Measurements from ENCODE around the gene ZBTB21.

- PRO-cap: no peak
- RAMPAGE, long total RNA, 3 experiments: no peak in any of the 3 experiments
Measured at GRCh38 chr21:41275105-41275843, 41.3 kb upstream of the FAM3B start.

DNA sequence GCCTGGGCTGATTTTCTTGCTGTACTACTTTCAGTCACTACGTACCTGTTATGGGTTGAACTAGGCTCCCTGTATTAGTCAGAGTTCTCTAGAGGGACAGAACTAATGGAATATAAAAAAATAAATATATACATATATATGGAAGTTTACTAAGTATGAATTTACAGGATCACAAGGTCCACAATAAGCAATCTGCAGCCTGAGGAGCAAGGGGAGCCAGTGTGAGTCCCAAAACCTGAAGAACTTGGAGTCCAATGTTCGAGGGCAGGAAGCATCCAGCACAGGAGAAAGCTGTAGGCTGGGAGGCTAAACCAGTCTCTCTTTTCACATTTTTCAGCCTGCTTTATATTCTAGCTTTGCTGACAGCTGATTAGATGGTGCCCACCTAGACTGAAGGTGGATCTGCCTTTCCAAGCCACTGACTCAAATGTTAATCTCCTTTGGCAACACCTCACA lies 2.7 kb downstream of the MX2 start:
- PRO-cap: no peak
- RAMPAGE, long total RNA, 3 experiments: no peak in any of the 3 experiments

DNA sequence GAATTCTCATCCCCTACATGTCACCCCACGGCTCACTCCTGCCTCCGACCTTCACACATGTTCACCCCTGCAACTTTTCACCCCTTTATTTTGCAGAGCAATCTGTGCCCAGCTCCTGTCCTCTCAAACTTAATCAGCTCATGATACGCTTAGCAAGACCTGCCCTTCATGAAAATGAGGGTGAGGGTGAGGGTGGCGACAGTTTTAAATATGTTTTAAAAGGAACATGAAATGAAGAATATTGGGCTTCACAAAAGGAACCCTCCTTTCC lies 6.6 kb downstream of the MX2 start:
- PRO-cap: no peak
- RAMPAGE, long total RNA, 3 experiments: no peak in any of the 3 experiments

DNA sequence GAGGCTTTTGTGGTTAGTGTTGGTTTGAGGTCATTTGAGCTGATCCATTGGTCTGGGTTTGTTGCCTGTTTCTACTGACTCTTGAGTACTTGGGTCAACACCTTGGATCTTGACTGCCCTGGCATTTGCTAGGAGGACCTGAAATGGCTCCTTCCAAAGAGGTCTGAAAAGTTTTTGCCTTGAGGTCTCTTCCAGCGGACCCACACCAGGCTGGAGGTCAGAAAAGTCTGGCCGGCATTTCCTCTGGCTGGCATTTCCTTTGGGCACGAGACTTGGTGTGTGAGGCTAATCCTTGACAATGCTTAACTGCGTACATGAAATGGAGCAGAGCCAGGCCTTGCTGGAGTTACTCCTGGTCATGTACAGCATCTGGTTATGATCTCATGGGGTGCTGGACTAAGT lies 9.4 kb downstream of the MX2 start:
- PRO-cap: no peak
- RAMPAGE, long total RNA, 3 experiments: no peak in any of the 3 experiments

GRCh38 chr21:41432528-41433209 lies 6.6 kb downstream of the MX1 start:
- PRO-cap: no peak
- RAMPAGE, long total RNA, 3 experiments: no peak in any of the 3 experiments

DNA sequence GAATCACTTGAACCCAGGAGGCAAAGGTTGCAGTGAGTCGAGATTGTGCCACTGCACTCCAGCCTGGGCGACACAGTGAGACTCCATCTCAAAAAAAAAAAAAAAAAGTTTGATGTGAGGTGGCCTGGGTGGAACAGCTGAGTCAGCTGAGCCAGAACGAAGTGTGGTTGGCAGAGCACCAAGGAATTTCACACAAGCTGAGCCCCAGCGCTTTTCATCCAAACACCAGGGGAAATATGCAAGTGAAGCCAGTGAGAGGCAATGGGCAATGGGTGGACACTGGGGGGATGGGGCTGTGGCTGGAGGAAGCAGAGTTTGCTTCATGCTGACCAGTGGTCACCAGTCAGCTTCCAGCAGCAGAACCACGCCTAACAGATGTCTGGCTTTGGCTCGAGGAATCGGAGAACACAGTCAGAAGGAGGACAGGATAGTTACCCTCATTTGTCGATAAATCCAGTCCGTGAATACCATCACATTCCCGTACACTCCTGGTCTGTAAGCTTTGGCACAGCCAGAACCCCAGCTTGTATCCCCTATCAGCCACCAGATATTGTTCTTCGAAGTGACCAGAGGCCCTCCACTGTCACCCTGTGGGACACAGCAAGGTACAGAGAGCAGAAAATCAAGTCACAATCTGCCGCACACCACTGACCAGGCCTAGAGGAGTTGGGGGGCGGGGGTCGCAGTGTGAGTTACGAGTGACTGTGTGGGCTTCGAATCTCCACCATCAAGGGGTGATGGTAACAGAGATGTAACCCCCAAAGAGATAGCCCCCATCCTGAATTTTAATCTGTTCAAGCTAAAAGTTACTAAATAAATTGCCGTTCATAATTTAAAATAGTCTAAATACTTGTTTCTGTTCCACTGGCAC lies 40.4 kb downstream of the TMPRSS2 start:
- PRO-cap: no peak
- RAMPAGE, long total RNA, 3 experiments: no peak in any of the 3 experiments

- PRO-cap: no peak
- RAMPAGE, long total RNA, 3 experiments: no peak in any of the 3 experiments
Measured at GRCh38 chr21:41506147-41506957, 1.6 kb downstream of the TMPRSS2 start.

GRCh38 chr21:41592984-41593571 lies 85.1 kb upstream of the TMPRSS2 start:
- PRO-cap: no peak
- RAMPAGE, long total RNA, 3 experiments: no peak in any of the 3 experiments

DNA sequence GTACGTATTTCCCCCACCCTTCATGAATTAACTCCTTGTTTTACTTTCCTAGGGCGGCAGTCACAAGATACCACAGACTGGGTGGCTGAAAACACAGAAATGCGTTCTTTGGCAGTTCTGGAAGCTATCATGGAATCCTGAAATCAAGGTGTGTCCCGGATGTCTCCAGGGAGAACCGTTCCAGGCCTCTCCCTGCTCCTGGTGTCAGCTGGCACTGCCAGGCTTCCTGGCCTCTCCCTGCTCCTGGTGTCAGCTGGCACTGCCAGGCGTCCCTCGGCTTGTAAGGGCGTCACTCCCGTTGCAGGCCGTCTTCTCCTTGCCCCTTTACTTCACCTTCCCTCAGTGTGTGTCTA lies 55.2 kb downstream of the RIPK4 start:
- PRO-cap: no peak
- RAMPAGE, long total RNA, 3 experiments: no peak in any of the 3 experiments

GRCh38 chr21:41768445-41769621 lies 2.0 kb upstream of the RIPK4 start:
- PRO-cap: no peak
- RAMPAGE, long total RNA, 3 experiments: no peak in any of the 3 experiments

DNA sequence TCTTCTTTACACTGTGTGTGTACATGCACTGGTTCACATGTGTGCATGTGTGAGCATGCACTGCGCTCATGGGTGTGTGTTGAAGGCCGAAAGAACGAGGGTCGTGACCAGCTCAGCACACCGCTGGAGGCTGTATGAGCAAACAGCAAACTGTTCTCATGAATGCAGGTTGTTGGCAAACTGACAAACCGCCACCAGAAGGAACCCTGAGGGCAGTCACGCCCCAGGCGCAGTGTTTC lies 16.5 kb upstream of the RIPK4 start:
- PRO-cap: no peak
- RAMPAGE, long total RNA, 3 experiments: no peak in any of the 3 experiments

GRCh38 chr21:41833513-41834100 lies 45.5 kb downstream of the PRDM15 start:
- PRO-cap: no peak
- RAMPAGE, long total RNA, 3 experiments: no peak in any of the 3 experiments

DNA sequence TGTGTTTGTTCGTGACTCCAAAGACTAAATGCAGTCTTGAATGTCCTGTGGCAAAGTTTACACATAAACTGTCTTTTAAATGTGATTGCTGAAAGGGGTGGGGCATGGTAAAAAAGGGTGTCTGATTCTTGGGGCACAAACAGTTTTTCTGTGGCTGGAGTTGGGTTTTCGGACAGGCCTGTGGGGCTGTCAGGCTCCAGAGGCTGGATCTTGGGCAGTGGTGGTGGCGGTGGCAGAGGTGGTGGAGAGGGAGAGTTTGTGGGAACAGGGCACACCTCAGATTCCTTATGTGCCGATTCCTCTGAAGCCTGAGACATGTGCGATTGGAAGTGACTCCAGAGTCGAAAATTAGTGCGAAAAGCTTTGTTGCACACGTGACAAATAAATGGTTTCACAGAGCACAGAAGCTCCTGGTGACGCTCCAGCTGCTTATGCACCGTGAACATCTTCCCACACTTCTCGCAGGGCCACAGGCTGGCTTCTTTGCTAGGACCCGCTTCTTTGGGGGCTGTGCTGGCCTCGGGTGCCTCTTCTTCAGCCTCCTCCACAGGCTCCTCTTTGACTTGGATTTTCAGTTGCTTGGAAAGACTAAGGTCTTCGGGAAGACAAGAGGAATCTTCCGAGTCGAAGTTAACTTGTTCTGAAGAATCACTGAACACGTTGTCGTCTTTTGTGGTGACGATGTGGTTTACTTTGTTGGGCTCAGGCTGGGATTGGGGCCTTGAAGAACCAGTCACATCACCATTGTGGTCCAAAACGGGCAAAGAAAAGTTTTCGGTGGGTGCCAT lies 19.1 kb downstream of the ZBTB21 start:
- PRO-cap: no peak
- RAMPAGE, long total RNA, 3 experiments: no peak in any of the 3 experiments

DNA sequence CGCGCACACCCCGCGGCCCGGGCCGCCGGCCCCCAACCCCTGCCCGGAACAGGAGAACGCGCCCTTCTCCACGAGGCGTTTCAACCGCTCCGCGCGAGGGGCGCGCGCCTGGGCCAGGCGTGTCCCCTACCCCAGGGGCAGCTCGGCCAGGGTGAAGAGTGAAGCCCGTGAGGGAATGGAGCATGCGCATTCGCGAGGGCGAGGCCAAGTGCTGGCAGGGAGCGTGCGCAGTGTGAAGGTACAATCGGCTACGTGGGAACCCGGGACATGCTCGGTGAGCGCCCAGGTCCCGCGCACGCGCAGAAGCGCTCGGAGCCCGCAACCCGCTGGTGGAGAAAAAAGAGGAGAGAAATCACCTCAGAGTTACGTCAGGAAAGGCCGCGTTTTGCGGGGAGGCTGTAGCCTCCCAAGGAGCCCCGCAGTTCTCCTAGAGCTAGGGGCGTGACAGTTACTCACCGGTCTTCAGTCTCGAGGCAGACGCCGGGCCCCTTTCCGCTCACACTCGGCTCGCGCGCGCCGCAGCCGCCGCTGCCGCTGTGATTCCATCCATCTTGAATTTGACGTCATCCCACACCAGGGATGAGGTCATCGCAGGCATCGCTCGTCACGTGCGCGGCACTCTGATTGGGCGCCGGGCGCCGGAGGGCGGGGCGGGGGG lies at the start of gene ZBTB21:
TSS of gene ZBTB21 (minus strand) at position 565 of the 658 bp plus-strand sequence.
- PRO-cap: bidirectional peak, plus-strand start at position 302 of the sequence, minus-strand start at position 177 of the sequence; bidirectional peak, plus-strand start outside the sequence, minus-strand start at position 559 of the sequence
- RAMPAGE, long total RNA, 3 experiments: start-site peak on the minus strand in 2 of 3 experiments, centred at positions 551 to 559 of the sequence, 68 to 100 reads per replicate

DNA sequence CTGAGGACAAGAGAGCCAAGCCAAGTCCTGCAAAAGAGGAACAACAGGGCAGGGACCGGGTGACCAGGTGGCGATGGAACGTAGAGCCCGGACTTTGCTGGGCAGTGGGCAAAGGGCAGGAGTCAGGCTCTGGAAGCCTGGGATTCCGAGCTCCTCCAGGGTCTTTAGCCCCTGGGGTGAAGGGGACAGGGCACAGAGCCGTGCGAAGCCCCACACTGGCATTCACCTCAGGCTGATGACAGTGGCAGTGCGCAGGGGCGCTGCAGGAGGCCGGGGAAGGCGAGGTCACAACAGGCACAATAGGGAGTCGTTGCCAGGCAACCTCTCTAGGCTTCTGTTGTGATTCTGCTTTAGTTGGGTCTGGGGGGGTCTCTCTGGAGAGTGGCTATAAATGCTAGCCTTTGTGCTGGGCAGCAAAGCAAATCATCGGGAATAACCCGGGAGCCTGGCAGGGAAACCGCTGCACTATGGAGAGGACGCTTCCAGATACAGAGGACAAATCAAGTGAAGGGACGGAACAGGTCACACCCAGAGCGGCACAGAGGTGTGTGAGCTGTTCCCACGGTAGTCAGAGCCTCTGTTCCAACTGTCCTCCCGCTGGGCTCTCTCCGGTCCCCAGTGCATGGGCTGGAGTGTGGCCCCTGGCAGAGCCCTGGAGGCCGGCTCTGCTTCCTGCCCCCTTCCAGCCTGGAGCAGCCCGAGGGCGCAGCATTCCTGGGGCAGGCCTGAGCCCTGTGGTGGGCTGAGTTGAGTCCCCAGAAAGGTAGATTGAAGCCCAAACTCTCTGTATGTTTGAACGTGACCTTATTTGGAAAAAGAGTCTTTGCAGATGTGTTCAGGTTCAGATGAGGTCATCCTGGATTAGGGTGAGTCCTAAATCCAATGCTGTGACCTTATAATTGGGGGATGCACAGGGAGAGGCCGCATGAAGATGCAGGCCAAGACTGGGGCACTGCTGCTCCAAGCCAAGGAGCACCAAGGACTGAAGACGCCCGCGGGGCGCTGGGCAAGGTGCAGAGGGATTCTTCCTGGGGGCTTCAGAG lies 11.8 kb upstream of the ZBTB21 start:
- PRO-cap: no peak
- RAMPAGE, long total RNA, 3 experiments: no peak in any of the 3 experiments

DNA sequence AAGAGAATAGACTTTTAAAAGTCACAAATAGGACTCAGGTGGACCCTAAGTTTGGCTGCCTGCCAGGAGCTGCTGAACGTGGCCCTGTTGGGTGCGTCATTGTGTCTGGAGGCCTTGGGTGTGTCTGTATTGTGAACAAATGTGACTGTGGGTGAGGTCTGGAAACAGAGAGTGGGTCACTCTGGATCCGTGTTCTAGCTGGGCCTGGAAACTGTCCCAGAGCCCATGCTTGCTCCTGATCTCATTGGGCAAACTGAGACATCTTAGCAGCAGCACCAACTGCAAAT lies 47.6 kb upstream of the ABCG1 start:
- PRO-cap: no peak
- RAMPAGE, long total RNA, 3 experiments: no peak in any of the 3 experiments

DNA sequence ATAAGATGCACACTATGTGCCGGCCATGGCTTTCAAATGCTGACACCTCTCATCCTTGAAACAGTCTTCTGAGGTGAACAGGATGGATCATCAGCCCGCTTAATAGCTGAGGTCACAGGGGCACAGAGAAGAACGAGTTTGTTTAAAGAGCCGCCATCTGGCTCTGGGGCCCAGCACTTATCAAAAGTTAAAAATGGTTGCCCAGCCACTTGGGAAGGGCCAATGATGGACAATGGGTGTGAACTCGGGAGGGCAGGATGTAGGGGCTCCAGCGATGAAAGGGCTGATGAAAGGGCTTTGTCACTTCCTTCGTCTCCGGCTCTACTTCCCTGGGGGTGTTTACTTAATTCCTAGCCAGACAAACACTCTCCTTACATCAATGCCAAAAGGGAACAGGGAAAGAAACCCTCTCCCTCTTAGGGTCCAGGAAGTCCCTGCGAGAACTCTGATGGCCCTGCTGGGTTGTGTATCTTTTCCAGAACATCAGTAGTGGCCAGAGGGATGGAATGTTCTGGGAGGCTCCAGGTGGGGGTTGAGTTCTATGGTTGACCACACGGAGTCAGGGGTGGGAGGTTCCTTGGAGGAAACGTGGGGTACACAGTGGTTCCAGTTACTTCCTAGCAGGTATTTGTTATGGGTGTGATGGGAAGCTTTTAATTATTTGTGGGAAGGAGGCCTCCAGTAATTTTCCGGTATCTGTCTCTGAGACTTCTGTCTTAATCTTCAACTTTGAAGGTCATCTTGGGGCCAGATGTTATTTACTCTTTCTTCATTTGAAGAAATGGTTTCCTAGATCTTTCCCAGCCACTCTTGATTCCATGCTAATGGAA lies 9.0 kb upstream of the ABCG1 start:
- PRO-cap: no peak
- RAMPAGE, long total RNA, 3 experiments: no peak in any of the 3 experiments

DNA sequence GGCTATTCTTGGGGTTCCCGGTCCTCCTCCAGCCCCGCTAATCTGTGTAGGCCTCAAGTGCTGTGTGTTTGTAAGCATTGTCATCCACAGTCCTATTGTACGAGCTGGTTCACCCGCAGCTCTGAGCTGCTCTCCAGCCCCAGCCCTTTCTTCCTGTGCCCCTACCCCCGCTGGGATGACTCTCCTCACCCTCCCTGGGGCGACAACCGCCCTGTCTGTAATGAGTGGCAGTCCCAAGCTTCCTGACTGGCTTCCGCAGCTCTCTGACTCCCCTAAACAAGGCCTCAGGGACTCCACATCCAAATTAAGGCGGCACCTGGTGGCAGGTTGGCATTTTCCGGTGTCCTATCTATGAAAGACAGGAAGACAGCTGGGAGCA lies 45.8 kb downstream of the TFF3 start:
- PRO-cap: no peak
- RAMPAGE, long total RNA, 3 experiments: no peak in any of the 3 experiments

- PRO-cap: no peak
- RAMPAGE, long total RNA, 3 experiments: no peak in any of the 3 experiments
Measured at GRCh38 chr21:42295929-42296823, 19.0 kb downstream of the TFF3 start.

DNA sequence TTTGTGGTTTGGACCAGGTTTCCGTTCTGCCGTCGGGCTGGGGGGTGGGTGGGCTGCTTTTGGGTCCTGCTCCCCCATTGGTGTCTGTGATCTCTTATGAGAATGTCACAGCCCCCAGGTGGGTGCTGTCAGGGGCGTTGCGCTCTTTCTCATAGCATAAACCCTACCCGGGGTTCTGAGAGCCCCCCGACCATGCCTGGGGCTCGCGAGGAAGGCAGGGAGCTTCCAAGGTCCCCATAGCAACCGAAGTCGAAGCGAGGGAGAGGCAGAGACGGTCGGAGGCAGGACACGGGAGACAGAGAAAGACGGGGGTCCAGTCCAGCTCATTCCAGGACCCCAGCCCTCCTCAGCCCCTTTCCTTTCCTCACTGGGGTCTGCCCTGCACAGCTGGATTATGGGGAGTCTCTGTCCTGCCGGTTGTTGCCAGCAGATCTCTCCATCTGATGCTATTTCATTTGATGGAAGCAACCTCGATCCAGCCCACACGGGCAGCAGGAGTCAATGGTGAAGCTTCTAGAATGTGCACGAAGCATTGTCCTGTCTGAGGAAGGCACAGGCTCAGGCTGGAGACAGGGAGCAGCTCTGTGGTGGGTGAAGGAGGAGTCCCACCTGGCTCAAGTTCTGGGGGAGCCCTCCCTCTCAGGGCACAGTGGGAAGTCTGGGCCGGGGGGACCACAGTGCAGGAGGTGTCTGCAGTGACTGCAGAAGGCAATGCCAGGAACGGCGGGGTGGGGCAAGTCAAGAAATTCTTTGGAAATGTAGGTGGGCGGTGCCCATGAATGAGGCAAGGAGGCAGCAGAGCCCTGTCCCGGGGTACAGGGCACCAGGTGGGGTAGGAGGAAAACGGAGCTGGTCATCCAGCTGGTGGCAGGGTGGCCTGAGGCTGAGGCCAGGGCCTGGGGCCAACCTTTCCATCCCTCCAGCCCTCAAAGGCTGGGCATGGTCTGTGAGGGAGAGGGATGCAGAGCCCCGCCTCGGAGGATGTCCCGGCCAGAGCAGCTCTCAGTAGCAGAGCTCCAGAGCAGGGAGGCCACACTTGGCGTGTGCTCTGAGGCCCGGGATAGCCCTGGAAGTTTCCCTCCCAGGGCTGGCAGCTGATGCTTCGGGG lies 5.0 kb downstream of the TFF3 start:
- PRO-cap: no peak
- RAMPAGE, long total RNA, 3 experiments: no peak in any of the 3 experiments